H4 (cell line): ENCODE results near the genes TENT4A, SEMA5A and CMBL.

GRCh38 chr5:6713123-6713788, at the start of gene TENT4A:
Gene TENT4A, plus strand, starts transcription at chr5:6713432.
- RAMPAGE, long total RNA: no peak

GRCh38 chr5:6715660-6716594, 2.7 kb downstream of the TENT4A start:
- RAMPAGE, long total RNA: no peak

DNA sequence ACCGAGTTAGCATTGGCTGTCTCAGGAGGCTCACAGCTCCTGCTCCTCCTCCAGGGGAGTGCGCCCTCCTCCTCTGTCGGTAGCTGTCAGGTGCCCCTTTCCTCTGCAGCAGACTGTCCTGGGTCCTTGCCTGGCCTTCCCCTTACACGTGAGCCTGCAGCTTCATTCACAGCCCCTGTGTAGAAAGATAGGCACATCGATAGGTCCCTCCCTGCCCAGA, 17.1 kb downstream of the TENT4A start:
- RAMPAGE, long total RNA: no peak

DNA sequence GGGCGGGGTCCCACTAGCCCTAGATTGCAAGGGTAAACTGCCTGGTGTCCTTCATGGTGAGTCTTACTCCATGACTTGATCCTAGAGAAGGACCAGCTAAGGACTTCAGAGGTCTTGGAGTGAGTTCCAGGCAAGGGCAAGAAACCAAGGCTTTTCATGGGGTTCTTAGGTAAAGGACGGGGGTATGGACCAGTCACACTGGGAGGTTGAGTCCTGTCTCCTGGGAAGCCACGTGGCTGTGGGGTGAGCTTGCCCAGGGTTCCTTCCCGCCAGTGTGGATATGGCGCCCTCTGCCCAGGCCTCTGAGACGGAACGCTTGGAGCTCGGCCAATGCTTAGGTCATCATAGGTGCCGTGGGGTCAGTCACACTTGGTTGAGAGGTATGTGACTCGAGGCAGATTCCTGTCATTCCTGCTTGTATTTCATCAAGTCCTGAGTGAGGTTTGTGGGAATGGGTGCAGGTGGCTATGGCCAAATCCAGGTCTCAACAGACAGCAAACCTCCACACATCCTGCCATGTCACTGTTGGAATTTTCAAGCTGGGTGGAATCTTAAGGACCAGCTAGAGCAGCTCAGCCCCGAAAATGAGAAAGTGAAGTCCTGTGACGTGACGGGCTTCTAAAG, 46.2 kb downstream of the TENT4A start:
- RAMPAGE, long total RNA: no peak

DNA sequence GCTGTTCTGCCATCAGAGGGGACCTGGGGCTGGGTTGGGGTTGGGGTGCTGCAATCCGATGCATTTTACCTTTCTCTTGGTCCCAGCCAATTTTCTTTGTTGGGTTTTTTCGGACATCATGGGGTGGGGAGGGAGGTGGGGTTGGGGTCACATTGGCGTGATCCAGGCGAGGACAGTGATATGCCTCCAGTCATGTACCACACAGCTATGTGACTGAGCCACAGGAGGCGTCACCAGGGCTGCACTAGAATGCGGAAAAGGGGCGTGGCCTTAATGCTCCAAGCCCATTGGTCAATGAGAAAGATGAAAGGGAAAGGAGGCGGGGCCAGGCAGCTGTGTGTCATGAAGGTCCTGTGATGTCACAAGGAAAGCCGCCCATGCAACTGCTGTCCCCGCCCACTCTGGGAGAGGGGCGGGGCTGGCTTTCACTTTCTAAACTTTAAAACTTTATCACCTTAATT, 89.5 kb upstream of the ADCY2 start:
- RAMPAGE, long total RNA: no peak

DNA sequence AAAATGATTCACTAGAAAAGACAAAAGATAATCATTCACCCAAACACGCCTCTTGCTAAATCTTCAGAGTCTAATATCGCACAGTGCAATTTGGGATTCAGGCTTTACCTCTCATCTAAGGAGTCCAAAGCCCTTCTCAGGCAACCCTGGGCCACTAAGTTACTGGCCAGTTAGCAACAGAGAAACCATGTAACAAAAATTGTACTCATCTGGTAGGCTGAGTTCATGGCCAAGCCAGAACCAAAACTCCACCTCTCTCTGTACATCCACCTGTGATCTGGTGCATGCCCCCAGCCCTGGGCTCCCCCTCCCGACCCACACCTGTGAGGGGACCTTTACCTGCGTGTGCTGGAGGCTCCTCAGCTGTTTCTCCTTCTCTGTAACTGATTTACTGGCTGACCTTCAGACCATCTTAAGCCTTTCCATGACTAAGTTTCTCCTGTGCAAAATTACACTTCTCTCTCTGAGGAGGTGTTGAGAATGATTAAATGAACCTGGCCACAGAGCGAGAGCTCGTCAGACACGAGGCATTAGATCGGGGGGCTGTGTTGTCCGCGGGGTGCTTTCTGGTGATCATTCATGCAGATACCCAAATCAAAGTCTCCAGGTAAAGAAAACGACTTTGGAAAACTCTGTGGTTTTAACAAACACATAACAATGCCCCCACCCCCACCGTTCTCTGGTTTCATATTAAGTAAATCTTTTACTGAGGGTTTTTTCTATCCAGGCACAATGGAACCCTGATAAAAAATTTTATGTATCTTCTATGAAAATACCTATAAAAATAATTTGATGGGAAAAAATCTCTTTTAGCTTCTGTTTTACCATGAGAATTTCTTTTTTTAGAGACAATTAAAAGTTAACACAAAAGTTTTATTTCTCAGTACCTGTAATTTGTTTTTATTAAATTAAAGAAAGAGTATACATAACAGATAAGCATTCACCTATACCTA, 136.4 kb downstream of the SEMA5A start:
- RAMPAGE, long total RNA: no peak

- RAMPAGE, long total RNA: no peak
Measured at GRCh38 chr5:9540617-9541366, 5.1 kb downstream of the SEMA5A start.

DNA sequence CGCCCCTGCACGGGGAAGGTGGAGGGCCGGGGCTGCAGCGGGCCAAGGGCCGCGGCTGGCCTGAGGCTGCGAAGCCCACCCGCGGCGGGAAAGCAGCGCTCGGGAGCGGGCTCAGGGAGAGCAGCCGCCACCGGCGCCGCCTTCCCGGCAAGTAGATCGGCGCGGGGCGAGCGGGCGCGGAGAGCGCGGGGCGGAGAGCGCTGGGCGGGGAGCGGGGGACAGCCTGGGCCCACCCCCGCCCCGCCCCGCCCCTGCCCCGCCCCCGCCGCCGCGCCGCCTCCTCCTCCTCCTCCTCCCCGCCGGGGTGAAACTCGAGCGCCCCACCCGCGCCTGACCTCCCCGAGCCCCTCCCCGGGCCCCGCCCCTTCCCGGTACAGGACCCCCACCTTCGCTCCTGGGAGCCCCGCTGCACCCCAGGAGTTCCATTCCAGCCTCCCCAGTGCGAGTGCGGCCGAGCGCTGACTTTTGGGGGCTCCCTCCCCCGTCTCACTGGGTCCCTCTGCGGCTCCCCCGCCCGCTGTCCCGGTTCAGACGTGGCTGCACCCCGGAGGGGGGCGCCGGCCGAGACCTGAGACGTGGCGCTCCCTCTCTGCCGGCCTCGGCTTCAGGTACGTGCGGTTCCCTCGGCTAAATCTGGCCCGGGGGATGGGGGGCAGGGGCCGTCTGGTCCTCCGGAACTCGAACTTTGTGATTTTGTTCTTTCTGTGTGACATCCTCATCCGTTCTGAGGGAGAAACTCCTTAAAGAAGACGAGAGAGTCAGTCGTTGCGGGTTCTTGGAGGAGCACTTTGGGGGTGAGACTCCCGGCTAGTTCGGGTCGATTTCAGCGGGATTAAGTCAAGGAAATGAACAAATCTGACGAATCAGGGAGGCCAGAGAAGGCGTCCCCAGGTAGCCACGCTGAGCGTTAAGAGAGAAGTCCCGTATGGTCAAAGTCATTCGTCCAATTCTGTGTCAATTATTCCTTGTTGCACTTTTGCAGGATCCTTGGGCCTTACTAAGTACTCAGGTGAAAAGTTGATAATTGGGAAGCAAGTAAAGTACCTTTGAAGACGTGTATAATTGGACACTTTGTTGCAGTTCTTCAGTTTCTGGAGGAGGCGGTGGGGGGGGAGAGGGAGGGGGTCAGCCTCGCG, at the start of gene SEMA5A:
Gene SEMA5A (minus strand): TSS at position 153 of the 1,136 bp plus-strand sequence.
- RAMPAGE, long total RNA: start-site peak on the plus strand centred at position 396 of the sequence, 67 bp wide, 107 reads; start-site peak on the plus strand centred at position 552 of the sequence, 54 bp wide, 17 reads

DNA sequence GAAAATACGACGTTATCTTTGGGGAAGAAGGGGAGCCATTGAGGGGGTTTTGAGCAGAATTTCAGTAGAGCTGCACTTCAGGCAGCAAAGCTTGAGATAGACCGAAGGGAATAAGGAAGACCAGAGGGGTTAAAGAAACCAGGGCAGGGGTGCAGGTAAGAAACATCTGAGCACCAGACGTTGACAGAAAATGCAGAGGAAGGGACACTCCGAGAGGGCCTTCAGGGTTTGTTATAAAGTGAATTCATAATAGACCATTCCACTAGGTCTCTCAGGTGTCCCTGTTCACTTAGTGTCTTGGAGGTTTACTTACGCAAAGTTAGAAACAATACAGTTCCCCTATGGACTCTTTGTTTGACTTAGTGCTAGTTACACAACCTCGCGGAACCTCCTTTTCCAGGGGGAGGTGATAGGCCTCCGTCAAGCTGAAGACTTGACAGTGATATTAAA, 1.2 kb downstream of the CCT5 start:
- RAMPAGE, long total RNA: no peak

DNA sequence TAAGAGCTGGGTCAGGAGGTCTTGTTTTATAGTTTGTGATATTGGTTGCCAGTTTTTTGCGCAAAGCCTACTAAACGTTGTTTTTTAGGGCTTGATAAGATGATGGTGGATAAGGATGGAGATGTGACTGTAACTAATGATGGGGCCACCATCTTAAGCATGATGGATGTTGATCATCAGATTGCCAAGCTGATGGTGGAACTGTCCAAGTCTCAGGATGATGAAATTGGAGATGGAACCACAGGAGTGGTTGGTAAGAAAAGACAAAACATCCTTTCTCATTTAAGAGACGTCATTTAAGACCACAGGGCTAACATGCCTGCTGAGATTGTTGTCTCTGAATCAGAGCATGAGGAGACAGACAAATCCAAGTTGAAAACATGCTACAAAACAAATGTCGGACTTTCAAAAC, 4.5 kb downstream of the CCT5 start:
- RAMPAGE, long total RNA: no peak

GRCh38 chr5:10289299-10289752, 18.4 kb downstream of the CMBL start:
- RAMPAGE, long total RNA: no peak

DNA sequence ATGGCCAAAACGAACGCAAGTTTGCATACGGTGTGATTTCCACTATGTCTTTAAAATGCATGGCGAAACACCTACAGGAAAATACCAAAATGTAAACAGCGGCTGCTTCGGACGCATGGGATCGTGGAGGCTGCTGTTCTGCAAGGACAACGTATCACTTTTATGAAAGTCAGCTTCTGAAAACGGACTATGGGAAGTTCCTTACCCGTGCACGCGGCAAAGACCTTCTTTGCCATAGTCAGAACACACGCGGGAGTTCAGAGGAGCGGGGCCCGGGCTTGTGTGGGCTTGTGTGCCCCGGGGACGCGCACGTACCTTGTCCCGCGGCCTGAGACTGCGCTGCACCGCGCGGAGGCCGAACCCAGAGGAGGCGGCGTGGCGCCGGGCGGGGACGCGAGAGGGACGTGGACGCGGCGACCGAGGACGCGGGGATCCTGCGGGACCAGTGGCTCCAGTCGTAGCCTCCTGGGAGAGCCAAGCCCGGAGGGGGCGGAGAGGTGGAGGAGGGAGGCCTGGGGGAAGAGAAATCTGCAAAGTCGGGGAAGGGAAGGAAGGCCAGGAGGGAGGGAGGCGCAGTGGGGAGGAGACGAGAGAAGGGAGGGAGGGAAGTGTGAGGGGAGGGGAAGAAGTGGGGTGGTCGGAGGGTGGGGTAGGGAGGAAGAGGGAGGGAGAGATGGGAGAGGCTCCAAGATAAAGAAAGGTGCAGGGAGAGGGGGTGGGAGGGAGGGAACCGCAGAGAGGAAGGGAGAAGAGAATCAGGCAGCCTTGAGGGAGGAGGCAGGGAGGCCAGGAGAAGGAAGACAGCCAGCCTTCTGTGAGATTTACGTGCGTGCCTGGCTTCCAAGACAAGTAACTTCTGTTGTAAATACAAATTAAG, at the start of gene CMBL:
Gene CMBL (minus strand): TSS at position 593 of the 877 bp plus-strand sequence.
- RAMPAGE, long total RNA: no peak

DNA sequence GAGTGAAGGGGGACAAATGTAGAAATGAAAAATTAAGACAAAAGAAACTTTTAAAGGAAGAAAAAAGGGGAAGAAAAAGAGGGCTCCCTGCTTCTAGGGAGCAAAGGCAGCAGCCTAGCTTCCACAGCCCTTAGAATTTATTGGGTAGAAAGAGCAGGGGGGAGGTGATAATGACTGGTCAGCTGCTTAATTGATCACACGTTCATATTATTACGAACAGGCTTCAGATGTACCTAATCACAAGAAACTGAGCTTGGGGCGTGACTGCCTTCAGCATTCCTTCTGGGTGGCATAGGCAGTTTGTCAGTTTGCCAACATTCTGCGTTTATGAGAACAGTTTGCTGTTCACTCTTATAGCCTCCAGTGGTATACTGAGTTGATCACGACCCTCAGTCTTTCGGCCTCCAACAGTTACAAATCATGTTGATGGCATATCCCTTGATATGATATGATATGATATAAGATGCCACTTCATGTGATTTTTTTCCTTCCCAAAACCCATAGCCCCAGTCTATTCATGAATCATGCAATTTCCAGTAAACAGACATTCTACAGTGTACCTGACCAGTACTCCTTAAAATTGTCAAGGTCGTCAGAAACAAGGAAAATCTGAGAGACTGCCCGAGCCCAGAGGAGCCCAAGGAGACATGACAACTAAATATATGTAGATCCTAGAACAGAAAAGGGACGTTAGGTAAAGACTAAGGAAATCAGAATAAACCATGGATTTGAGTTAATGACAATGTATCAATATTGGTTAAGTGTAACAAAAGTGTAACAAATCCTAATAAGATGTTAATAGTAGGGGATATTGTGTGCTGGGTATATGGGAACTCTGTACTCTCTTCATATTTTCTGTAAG, 13.3 kb downstream of the MARCHF6 start:
- RAMPAGE, long total RNA: no peak

DNA sequence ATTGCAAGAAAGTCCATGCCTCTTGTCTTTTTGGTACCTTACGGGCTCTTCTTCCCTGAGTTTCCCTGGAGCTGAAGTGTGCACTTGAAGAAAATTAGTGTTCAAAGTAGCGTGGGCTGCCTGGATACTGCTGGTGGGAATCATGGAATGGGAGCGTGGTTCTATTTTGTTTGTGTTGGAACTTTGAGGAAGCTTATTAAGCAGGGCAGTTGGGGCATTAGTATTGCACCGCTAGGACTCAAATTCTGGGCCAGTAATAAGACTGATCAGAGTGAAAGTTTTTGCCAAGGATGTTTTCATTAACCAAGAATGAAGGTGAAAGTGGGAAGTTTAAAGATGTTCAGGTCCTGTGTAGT, 20.8 kb downstream of the MARCHF6 start:
- RAMPAGE, long total RNA: no peak

- RAMPAGE, long total RNA: no peak
Measured at GRCh38 chr5:10390198-10390615, 36.7 kb downstream of the MARCHF6 start.

- RAMPAGE, long total RNA: no peak
Measured at GRCh38 chr5:10423002-10423635, 18.6 kb upstream of the ROPN1L start.

DNA sequence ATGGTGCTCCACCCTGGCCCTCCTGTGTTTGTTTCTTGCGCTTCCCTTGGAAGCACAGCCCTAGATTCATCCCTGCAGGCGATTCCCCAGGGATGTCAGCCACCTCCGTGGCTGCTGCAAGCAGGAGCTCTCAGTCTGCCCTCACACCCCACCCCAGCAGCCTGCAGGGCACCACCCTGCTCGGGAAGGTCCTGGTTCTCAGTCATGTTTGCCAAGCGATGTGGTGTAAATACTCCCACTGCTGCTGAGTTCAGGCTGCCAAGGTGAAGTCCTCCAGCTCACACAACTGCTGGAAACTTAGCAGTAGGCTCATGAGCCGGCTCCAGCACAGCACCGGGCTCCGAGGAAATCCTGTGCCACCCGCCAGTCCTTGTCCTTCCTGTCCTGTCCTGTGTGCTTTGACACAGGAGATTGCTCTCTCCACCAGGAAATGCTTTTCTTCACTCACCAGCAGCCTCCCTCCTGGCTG, 16.2 kb downstream of the ROPN1L start:
- RAMPAGE, long total RNA: no peak

DNA sequence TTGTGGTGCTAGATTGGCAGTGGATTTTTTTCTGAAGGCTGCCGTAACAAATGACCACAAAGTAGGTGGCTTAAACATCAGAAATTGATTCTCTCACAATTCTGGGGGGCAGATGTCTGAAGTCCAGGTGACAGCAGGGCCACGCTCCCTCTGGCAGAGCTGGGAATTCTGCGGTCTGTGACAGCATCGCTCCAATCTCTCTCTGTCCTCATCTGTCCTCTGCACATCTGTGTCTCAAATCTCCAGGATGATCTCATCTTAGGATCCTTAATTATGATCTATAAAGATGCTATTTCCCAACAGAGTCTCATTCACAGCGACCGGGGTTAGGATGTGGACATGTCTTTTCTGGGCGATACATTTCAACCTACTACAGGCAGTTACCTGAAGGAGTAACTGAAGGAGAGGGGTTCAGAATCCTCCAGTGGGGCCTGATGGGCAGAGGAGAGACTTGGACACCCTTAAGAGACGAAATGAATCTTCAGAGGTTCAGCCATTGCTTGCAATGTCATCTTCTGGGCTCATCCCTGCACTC, 31.4 kb downstream of the ANKRD33B start:
- RAMPAGE, long total RNA: no peak

GRCh38 chr5:10626622-10627146, 62.8 kb downstream of the ANKRD33B start:
- RAMPAGE, long total RNA: no peak

DNA sequence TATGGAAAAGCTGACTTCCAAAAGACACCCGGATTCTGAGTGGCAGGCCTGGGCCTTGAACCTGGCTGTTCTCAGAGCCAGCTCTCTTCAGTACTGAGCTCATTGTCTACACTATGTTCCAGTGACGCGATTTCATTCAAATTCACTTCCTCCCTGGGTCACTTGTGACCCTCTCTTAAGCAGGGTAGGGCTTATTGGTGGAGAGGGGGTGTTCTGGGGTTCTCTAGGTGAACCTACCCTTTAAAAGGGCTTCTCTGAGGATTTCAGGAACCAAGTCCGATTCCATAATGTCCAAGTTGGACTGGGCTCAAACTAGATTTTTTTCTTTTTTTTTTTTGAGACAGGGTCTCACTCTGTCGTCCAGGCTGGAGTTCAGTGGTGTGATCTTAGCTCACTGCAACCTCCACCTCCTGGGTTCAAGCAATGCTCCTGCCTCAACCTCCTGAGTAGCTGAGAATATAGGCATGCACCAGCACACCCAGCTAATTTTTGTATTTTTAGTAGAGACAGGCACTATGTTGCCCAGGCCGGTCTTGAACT, 70.3 kb downstream of the ANKRD33B start:
- RAMPAGE, long total RNA: no peak